ENCODE measurements around the genes CES5A and GNAO1.

DNA sequence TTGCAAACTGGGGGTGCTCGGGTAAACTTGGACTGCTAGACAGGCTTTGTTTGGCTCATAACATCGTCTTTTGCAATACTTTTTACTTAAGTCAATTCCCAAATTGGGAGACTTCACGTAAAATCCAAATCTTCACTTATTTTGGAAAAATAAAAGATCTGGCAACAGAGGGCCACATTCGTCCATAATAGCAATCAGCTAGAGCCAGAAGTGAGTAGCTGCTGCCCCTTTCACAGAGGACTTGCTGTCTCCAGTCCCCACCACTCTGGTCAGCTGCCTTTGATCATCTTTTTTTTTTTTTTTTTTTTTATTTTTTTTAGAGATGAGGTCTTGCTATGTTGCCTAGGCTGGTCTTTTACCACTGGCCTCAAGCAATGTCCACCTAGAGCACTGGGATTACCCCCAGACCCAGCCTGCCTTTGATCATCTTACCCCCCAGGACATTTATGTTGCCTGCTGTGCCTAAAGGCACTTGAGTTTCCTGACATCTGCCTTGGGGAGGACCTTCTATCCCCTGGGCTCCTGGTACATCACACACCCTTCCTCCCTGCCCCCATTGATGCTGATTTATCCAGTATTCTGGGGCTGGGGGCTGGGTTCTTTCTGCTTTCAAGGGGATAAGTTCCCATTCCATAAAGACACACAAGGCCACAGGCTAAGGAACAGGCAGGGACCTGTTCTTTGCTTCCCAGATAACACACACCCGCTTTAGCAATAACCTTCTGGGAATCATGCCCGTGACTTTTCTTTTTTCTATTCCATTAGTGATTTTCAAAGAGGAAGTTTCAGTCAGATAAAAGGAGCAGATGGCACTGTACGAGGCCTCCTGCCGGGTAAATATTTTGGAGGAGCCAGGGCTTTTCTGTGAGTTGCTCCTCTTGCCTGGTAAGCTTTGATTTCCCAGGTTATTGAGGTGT lies 30.4 kb downstream of the CHD9 start:
- RRBS: no CpG with 5 or more reads among the region's 8 CpGs

- RRBS: over 99% methylated on average over 4 of the region's 5 CpGs
These were observed 120.2 kb downstream of the CHD9 start for GRCh38 chr16:53175002-53175476.

DNA sequence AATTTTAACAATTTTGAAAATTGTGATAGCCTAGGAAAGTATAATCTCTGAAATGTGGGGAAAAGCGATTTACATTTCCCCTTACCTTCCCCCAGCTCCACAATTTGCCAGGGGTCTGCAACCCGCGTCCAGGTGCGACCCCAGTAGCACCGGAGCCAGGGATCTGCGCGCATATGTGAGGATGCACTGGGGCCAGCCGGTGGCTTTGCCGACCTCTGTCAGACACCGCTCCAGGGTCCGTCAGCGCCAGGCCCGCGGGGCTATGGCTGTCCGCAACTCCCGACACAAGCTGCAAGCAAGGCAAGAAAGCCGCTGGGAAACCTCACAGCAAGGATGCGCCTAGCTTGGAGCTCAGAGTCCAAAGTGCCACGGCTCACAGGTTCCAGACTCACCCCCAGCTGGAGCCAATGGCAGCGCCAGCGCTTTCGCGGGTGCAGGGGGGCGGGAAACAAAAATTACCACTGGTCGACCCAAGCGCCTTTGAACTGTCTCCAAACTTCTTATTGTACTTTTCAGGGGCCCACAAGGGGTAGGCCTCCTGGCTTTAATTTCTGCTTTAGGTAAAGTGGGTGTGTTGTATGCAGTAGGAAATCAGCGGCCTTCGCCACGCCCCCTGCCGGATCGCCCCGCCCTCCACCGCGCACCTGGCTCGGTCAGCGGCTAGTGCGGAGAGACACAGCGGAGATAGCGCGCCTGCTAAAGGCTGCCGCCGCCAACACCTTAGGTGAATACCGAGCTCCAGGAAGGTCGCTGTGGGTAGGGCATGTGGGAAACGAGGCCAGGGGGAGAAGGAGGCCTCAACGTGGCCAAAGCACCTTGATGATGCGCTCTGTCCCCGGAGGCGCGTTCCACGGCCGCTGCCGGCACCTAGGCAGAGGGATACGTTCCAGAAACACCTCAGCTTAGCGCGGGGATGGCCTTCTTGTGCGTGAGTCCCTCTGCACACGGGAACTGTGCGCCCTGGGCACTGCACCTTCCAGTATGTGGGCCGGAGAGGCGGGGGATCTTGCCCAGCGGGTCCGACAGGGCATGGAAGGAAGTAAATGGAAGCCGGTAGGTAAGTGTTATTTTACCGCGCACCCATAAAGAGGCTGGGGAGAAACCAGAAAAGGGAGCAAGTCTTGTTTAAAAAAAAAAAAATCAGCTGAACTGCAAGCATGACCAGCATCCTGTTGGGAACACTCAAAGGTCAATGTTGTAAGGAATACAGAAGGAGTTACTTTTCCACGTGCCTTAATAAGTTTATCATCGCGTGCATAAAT lies 61.0 kb upstream of the RBL2 start:
- RRBS: 95% methylated on average over 9 of the region's 69 CpGs

GRCh38 chr16:53504624-53505183 lies 1.7 kb upstream of the AKTIP start:
- RRBS: 93% methylated on average over 3 of the region's 10 CpGs

DNA sequence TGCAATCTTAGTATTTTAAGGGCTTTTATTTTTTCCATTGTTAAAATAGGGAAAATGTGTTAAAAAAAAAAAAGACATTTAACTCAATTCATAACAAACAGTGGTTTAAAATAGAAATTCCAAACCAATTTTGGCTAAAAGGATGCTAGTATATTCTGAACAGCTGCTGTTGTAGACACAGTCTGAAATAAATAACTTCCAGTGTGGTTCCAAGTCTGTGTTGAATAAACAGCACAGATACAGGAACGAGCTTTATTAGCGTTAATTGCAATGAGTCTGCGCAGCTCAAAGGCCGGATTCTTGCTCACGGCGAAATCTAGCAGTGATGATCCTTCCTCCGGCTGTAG lies 46.8 kb upstream of the AKTIP start:
- RRBS: 3% methylated on average over 3 of the region's 7 CpGs

DNA sequence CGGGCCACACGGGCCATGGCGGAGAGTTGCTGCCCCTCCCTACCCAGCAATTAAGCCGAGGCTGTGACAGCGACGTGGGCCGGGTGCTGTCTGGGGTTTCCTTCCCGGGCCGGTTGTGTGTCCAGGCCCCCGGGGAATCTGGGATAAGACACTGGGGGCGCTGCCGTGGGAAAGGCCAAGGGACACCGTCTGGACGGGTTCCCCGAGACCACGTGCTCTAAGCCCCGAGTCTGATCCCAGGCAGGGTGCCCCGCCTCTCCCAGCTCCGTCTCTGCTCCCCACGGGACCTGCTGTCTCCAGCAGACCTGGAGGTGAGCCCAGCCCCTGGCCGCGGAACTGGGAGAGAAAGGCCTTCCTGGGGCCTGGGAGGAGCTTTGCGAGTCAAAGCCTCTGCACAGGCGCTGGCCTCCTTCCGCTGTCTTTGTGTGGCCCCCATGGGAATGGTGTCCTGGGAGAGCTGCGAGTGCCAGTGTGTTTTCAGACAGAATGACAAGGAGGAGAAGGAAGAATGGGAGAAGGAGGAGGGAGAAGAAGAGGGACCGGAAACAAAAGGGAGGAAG lies 92.2 kb downstream of the IRX3 start:
- RRBS: 97% methylated on average over 7 of the region's 27 CpGs

DNA sequence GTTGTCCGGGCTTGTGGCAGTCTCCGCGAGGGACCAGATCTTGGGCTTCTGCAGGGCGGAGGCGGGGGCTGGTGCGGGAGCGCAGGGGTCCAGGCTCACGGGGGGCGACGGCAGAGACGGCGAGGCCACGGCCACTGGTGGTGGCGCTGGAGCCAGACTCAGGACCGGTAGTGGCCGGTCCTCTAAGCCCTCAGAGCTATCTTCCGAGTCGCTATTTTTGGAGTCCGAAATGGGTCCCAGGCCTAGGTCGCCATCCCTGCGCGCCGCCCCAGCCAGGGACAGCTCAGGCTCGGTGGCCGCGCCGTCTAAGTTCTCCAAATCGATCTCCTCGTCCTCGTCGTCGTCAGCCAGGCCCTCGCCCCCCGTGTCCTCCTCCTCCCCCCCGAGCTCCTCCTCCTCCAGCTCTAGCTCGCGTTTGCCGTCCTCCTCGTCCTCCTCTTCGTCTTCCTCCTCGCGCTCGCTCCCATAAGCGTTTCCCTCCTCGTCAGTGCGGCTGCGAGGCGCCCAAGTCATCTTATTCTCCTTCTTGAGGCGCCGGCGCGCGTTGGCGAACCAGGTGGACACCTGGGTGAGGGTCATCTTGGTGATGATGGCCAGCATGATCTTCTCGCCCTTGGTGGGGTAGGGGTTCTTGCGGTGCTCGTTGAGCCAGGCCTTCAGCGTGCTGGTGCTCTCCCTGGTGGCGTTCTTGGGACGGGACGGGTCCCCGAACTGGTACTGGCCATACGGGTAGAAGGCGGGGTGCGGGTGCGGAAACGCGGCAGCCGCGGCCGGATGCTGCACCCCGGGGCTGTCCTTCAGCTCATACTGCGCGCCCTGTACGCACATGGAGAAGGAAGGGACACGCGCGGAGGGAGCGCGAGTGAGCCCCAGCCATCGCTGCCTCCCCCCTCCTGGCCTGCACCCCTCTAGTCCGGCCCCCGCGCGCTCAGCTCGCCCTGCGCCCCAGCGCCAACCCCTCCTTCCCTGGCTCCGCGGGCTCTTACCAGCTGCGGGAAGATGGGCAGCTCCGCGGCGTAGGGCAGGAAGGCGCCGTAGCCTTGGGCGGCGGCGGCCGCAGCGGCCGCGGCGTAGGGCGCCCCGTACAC lies 1.4 kb downstream of the IRX3 start:
- RRBS: no CpG with 5 or more reads among the region's 106 CpGs

DNA sequence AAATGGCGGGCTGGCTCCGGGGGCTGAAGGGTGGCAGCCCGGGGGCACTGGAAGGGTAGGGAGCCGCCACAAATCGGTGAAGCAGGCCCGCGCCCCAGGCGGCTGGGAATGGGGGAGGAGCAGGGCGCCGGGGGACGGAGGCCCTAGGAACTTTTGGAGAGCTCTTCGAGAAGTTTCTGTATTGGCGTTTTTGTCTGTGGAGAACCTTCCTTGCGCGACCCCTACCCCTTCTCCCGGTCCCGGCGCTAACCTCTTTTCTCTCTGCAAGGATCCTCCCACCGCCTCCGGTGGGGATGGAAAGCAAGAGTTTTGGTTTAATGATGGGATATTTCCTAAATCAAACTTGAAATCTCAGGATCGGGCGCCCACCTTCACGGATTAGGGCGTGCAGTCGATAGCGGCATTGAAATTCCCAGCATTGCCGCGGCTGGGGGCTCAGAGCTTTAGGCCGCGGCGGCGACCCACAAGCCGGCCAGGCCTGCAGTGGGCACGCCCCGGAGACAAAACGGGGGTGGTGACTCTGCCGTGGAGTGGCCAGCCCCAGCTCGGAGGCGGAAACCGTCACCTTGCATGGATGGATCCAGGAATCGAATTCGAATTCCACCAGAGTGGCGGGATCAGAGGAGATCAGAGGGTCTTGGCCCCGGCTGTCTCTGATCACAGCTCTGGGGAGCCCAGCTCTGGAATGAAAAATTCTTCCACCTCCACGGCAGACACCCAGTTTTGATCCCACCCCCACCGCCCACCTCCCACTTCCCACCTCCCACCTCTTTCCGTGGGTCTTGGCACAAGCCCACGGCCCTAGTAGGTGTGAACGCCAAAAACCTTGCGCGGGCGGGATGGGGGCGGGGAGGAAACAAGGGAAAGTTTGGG lies 1.0 kb upstream of the IRX3 start:
- RRBS: 86% methylated on average over 9 of the region's 53 CpGs

DNA sequence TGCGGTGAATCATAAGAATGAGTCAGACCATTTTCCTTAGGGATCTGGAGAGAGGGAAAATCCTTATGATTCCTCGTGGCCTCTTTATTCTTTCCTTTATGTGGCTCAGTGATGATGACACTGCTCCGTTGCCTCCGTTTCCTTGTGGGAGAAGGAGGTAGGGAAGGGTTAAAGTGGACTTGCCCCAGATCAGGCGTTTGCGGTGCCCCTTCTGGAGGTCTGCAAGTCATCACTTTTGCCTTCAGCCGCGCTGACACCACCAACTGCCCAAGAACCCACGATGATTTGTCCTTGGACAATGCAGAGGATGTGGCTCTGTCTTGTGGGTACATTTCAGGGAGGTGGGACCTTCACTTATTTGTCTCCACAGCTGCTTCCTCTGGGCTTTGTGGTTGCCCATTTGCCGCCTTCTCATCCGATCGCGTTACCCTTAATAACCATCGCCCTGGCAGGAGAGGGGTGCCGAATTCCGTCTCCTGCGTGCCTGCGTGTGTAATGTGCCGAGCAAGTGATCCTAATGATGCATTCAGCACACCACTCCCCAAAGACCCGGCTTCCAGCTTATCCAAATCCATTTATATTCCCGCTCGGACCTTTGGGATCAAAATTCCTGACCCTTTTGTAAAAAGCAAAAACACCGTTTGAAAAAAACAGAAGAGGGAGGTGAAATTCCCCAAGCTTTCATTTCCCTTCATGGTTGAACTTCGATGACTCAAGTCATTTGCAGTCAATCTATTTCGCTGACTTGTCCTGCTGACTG lies 87.2 kb upstream of the IRX3 start:
- RRBS: no CpG with 5 or more reads among the region's 25 CpGs

DNA sequence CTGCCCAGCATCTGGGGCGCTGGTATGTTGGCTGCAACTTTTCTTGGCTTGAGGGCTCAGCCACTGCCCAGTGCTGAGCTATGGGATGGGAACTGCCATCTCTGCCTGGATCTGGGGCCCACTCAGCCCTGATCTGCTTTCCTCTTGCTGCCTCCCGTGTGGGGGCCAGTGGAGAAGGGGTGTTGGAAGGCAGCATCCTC lies 115.8 kb upstream of the IRX3 start:
- RRBS: no CpG with 5 or more reads among the region's 2 CpGs

DNA sequence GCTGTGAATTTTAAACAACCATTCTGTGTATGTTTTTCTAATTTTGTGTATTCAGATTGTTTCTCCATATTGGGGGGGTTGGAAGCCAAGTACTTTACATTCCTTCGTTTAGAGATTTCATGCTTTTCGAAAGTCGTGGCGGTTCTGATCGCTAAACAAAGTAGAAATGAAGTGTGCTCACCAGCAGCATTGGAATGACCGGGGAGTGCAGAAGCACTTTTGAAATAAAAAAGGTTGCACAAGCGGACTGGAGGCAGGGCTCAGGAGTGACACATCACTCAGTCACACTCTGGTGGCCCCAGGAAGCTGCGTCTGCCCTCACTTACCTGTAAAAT lies 278.9 kb upstream of the IRX5 start:
- RRBS: no CpG with 5 or more reads among the region's 8 CpGs

DNA sequence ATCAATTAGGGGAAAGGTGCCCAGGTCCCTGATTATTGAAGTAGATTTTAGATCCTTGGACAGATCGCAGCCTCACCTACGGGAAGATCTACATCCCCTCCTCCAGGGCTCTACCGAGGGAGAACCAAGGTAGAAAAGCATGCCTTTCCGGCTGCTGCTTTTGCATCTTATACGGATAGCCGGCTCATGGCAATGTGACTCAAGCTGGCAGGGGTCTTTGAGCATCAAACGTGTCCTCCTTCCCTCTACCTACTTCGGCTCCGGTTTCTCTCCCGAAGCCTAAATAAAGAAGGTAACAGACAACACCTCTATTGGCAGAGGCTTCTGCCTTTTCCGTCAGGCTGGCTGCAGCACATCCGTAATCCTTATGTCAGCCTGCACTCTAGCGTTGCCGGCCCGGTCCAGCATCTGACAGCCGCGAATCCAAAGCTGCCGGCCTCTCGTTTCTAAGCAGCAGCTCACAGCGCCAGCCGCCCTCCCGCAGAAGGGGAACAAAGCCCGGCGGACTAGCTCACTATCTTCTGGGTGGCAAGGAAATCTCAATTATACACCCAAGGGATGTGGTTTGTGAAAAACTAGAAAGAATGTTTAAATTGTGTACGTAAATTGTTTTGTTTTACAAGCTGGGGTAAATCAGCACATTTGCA lies 47.0 kb downstream of the IRX6 start:
- RRBS: 30% methylated on average over 12 of the region's 25 CpGs

GRCh38 chr16:55386905-55387330 lies 62.9 kb downstream of the IRX6 start:
- RRBS: no CpG with 5 or more reads among the region's 4 CpGs

GRCh38 chr16:55709668-55710014 lies 53.9 kb downstream of the SLC6A2 start:
- RRBS: no CpG with 5 or more reads among the region's 5 CpGs

DNA sequence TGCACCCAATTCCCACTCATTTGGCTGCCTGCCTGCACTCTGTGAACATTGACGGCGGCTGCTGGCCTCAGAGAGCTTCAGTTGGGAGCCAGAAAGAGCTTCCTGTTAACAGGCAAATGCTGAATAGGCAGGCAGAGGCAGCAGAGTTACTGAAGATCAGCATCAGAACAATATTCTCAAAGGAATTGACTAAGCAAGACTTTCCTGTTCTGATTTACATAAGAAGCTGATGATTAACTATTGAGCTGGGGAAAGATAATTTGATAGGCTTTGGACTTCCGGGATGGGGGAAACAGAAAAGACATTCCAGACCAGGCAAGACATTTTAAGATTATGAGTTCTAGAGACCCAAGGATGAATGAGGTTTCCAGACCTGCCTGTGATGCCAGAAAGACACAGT lies at the start of gene CES5A:
Gene CES5A, minus strand, starts transcription at position 172 of the 400 bp plus-strand sequence.
- RRBS: no CpG with 5 or more reads among the region's 3 CpGs

DNA sequence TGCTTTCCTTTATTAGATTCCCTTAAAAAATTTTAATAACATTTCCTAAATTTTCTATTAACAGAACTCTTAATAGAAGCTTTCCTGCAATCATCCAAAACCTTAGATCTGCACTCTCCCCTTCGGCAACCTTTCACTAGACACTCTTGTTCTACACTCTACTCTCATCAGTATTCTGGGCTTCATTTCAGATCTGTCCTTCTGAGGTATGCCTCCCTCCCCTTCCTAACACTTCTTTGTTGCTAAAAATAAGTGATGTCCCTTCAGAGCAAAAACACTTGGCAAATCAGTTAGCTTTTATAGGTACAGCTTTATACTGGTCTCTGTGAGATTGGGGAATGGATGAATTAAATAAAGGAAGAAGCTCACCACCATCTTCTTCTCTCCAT lies 28.2 kb upstream of the GNAO1 start:
- RRBS: no CpG with 5 or more reads among the region's 1 CpG

DNA sequence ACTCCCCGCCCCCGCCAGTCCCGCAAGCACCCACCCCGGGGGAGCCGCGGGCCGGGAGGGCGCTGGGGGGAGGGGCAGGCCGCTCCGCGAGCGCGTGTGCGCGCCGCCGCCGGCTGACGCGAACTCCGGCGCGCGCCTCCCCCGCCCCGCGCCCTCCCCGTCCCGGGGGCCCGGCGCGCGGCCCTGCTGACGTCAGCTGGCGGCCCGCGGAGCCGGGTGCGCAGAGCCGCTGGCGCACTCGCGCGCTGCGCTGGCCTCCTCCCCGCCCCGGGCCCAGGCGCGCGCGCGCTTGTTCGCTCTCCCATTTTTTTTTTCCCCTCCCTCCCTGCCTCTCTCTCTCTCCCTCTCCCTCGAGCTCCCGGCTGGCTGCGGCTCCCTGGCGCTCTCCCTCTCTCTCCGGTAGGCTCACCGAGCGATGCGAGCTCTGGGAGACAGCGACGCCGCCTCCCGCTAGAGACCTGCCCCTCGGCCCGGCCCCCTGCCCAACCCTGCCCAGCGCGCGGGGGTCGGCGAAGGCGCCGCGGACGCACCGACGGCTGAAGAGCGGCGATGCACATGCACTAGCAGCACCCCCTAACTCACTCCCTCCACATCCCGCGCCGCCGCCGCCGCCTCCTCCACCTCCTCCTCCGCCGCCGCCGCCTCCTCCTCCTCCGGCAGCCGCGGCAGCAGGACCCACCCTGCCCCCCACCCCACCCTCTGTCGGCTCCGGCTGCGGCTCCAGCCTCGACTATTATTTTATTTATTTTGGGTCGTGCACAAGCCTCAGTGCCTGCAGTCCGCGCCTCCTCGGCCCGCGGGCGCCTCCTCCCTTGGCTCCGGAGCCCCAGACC lies at the start of gene GNAO1:
Gene GNAO1, plus strand, starts transcription at position 336 of the 833 bp plus-strand sequence.
- RRBS: 11% methylated on average over 74 of the region's 105 CpGs

DNA sequence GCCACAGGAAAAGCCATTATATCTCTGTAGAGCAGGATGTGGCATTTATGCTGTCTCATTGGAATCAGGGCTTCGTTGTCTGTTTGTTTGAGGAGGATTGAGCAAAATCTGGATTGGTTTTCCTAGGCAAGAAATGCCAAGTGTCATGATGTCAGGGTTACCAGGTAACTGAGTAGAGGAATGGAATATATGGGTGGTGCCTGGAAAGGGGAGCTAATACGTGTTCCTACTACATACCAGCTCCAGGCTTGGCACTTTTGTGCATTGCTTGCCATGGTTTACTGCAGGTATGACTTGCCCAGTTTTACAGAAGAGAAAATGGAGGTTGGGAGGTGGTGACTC lies 33.8 kb downstream of the GNAO1 start:
- RRBS: no CpG with 5 or more reads among the region's 2 CpGs

GRCh38 chr16:56278978-56279792 lies 87.9 kb downstream of the GNAO1 start:
- RRBS: 89% methylated on average over 2 of the region's 13 CpGs

DNA sequence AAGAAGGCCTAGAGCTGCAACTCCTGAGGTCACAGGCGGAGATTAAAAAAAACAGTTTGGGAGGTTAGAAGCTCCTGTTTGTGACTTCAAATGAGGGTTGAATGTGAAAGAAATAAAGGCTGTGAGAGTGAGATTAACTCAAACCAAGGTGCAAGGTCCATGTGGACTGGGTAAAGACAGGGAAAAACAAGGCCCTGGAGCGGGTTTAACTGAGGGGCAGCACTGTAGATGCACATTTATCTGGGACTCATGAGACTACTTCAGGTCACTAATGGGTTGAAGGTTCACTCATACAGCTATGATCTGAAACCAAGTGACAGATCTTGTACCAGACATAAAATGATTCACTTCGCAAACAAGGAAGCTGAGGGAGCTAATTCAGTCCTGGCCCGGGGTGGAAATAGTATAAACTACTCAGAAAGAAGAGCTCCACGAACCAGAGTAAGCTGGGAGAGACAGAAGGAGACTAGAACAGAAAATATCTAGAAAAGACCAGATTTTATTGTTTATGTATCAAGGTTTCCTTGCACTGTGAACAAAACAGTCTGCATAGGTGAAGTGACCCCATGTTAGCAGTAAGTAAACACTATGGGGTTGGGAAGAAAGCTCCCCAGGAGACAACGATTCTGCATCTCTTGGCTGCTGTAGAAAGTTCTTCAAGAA lies 16.6 kb downstream of the AMFR start:
- RRBS: no CpG with 5 or more reads among the region's 6 CpGs

Data from CMK (cell line).